Daoy (cell line): Measurements from ENCODE around the genes CYBRD1 and SLC25A12.

DNA sequence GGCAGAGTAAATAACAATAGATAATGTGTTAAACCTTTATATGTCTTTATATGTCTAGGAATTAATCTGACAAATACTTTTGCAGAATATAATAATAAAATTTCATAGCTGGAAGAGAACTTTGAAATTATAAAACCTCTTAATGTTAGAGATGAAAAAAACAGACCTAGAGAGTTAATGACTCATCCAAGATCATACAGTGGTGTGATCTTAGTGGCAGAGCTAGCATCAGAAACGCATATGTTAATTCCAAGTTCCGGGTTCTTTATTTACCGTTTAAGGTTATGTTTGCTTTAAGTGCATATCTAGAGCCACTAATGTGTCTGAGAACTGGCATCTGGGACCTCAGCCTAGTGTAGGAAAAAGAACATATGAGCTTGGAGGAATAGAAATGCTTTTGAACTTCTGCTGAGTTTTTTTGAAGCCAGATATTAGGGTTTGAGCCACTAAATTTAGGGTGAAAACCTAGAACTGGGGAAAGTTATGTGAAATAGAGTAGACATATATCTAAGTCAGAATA, 24.3 kb downstream of the CERS6 start:
- RAMPAGE, long total RNA = no peak

DNA sequence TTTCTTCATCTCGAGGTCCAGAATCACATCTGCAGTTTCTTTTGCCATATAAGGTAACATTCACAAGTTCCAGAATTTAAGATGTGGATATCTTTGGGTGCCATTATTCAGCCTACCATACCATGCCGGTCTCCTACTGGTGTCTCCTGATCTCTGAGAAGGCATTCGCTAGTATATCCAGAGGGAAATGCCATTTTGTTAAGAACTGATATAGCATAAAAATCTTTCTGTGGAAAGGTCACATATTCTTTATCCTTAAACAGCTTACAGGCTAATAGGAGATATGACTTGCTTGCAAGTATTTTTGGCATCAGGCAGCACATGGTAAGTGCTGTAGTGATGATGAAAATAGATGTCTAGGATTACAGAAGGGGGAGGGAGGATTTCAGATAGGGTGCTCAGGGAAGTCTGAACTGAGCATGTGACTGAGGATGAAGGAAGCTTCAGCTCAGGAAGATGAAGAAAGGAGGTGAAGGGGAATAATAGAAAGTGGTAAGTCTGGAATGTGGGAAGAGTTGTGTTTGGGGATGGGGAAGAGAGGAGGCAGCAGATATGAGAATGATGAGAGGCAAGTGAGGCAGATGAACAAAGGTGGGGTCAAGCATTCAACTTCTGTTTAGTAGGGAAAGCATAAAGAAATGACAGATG, 158.5 kb upstream of the NOSTRIN start:
- RAMPAGE, long total RNA = no peak

- RAMPAGE, long total RNA = no peak
These were observed 59.2 kb downstream of the ABCB11 start for GRCh38 chr2:168971915-168972317.

DNA sequence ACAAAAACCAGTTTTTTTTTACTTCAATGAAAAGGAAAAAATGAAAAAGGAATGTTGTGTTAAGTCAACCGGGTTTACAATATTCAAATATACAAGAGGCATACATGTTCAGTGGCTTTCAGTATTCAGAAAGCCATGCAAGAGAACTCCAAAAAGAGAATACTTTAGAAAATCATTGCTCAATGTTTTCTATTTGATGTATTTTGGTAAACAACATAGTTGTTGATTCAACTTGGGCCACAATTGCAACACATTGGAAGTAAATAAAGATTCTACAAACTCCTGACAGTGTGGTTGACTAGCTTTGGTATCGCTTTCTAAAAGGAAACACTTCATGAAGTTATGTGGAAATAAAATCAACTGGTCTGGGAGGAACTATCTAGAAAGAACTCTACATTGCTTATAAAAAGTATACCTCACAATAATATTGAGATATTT, 2.7 kb downstream of the DHRS9 start:
- RAMPAGE, long total RNA = no peak

DNA sequence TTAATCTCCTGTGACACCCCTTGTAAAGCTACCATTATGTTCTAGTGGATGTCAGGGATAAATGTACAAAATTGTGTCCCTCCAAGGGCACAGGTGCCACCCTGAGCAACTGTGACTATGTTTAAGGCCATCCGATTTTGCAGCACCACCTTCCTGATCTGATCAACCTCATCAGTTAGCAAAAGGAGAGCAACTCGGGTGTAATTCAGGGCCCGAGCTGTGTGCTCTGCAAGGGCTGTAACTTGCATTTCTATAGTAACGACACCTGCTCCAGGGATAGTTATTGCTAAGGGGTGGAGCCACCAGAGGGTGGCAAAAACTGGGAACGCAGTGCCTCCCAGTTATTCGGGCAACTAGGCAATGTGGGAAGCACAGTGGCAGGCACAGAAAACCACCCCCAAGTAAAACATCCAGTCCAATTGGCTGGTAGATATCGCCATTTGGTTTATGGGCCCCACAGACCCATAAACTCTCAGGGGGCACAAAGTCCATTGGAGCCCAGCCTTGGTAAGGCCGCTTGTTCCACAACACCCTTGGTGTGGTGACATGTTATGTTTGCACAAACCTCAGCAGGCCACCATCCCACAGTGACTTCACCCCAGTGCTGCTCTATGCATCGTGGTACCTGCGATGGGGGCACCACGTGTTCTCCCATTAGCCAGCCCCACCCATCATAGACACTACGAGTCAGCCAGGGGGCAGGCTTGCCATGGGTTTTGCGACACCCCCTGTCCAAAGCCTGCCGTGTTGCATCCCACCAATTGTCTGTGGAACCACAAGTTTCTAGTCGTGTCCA, 18.4 kb downstream of the PHOSPHO2 start:
- RAMPAGE, long total RNA = no peak

DNA sequence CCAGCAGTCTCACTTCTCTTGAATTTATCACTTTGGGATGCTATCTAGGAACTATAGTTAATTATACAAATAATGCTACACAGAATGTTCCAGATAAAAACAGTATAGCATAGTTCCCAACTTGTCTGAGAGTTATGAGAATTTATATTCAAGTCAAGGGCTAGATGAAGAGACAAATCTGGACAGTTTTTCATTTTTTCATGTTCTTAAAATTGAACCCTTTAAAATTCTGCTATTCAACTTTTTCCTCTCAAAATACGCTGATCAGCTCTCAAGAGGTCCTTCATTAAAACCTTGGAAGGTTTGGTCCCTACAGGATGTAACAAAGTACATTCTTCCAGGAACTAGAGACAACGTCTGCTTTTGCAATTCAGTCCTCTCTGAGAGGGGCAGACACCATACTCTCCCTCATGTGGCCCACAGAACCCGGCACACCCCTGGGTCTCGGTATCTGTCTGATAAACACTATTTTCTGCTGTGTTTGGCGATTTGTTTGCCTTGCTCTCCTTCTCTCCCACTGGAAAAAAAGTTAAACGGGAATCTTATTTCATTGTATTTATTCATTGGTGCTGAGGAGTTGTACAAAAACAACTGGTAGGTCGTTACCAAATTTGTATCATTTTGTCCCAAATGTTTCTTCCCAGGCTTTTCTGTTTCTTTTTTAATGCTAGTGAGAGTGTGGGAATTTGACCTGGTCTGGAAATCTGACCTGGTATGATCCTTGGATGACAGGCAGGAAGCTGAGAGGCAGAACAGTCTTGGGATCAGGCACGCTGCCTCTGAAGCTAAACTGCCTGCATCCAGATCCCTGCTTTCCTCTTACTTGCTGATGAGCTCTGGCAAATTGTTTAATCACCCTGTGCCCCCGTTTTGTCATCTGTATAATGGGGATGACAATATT, 2.9 kb downstream of the KLHL23 start:
- RAMPAGE, long total RNA = no peak

GRCh38 chr2:169761360-169762069, 27.9 kb downstream of the KLHL23 start:
- RAMPAGE, long total RNA = no peak

GRCh38 chr2:170084482-170085672, 93.1 kb upstream of the MYO3B start:
- RAMPAGE, long total RNA = no peak

- RAMPAGE, long total RNA = no peak
These were observed 92.1 kb upstream of the MYO3B start for GRCh38 chr2:170085683-170086449.

GRCh38 chr2:170930207-170930831, 1.3 kb downstream of the GORASP2 start:
- RAMPAGE, long total RNA = no peak

GRCh38 chr2:170947991-170948248, 18.9 kb downstream of the GORASP2 start:
- RAMPAGE, long total RNA = no peak

DNA sequence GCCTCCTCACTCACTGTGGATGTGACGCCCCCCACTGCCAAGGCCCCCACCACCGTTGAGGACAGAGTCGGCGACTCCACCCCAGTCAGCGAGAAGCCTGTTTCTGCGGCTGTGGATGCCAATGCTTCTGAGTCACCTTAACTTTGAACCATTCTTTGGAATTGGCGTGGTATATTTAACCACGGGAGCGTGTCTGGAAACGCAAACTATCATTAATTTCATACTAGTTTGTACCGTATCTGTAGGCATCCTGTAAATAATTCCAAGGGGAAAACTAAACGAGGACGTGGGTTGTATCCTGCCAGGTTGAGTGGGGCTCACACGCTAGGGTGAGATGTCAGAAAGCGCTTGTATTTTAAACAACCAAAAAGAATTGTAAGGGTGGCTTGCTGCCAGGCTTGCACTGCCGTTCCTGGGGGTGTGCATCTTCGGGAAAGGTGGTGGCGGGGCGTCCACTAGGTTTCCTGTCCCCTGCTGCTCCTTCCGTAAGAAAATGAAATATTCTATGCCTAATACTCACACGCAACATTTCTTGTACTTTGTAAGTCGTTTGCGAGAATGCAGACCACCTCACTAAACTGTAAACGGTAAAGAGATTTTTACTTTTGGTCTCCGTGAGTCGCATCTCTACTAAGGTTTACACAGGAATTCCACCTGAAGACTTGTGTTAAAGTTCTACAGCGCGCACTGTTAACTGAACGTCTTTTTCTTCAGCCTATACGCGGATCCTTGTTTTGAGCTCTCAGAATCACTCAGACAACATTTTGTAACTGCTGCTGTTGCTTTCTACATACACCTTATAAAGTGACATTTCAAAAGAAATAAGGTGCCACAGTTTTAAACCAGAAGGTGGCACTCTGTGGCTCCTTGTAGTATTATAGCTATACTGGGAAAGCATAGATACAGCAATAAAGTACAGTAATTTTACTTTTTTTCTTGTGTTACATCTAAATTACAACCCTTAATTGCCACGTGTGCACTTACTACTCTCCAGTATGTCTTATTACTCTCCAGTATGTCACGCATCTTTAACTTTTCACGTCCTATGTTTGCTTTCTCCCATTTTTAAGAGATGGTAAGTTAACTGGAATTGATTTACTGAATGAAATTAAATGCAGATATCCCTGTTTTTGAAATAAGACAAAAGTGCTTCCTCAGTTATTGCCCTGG, 37.3 kb downstream of the GORASP2 start:
- RAMPAGE, long total RNA = no peak

DNA sequence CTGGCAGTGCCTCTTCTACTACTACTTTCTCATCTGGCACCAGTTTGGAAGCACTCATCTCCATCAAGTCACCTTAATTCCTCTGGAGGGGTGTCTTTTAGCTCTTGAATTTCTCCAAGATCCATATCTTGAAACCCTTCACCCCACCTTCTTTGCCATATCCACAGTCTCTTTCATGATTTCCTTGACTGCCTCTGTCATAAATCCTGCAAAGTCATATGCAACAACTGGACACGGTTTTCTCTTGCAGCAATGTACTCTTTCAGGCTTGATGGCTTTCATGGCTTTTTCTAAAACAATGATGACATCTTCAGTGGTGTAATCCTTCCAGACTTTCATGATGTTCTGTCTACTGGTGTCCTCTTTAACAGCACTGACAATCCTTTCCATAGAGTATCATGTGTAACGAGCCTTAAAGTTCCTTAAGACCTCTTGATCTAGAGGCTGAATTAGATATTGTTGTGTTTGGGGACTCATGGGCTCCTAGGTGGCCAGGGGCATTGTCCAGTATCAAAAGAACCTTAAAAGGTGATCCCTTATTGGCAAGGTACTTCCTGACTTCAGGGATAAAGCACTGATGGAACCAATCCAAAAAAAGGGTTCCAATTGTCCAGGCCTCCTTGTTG, 71.9 kb downstream of the GORASP2 start:
- RAMPAGE, long total RNA = no peak

GRCh38 chr2:171044184-171044799, 115.2 kb downstream of the GORASP2 start:
- RAMPAGE, long total RNA = no peak

DNA sequence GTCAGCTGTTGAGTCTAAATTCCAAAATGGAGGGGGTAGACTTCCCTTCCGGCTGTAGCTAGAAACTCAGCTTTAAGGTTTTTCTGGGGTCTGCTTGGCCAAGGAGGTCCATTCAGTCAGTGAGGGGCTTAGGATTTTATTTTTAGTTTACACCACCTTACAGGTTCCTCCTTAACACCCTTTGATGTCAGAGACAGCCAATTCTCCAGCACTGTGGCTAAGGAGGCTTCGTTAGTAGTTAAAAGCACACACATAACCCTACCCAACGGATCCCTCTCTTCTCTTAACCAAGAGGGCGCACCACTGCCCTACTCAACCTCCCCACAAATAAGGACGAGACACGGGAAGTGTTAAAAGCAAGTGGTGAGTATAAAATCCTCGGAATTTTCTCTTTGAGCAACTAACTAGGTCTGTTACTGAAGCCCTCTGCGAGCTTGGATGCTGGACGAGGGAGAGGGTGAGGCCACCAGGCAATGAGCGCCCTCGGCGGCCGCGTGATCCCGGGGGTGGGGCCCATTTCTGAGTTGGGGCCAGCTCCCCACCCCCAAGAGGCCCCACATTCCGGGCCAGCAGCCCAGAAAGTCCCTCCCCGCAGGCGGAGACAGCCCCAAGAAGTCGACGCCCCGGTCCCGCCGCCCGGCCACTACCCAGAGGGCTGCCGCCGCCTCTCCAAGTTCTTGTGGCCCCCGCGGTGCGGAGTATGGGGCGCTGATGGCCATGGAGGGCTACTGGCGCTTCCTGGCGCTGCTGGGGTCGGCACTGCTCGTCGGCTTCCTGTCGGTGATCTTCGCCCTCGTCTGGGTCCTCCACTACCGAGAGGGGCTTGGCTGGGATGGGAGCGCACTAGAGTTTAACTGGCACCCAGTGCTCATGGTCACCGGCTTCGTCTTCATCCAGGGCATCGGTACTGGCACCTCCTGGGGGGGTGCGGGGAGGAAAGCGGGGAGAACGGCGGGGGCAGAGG, at the start of gene CYBRD1:
Gene CYBRD1, plus strand, starts transcription at position 640 of the 964 bp plus-strand sequence.
- RAMPAGE, long total RNA = no peak

- RAMPAGE, long total RNA = no peak
These were observed 32.9 kb downstream of the CYBRD1 start for GRCh38 chr2:171555133-171555539.

- RAMPAGE, long total RNA = no peak
These were observed 56.2 kb downstream of the SLC25A12 start for GRCh38 chr2:171837840-171838184.

- RAMPAGE, long total RNA = no peak
These were observed at the start of gene SLC25A12 for GRCh38 chr2:171893722-171894826. SLC25A12 (minus strand) TSS chr2:171894244.

DNA sequence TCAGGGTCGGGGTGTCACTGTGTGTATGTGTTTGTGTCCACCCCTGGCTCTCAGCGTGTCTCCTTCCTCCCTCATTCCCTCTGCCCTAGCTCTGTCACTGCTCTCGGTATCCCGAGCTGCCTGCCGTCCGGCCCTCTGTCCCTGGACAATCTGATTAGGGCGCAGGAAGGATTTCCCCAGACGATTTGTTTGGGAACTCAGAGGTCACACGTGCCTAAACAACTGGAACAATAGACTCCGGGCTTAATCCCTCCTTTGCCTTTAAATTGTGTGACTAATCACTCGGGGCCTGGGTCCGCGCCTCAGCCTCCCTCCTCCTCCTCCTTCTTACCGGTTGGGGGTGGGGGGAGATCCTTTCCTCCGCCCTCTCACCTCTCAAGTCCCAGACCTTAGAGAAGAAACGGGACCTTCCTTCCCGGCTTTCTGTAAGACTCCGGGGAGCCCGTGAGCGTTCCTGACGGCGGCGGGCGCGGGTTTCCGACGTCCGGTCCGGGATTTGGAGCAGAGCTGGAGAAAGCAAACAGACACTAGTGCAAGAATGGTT, 1.7 kb downstream of the DLX1 start:
- RAMPAGE, long total RNA = no peak

DNA sequence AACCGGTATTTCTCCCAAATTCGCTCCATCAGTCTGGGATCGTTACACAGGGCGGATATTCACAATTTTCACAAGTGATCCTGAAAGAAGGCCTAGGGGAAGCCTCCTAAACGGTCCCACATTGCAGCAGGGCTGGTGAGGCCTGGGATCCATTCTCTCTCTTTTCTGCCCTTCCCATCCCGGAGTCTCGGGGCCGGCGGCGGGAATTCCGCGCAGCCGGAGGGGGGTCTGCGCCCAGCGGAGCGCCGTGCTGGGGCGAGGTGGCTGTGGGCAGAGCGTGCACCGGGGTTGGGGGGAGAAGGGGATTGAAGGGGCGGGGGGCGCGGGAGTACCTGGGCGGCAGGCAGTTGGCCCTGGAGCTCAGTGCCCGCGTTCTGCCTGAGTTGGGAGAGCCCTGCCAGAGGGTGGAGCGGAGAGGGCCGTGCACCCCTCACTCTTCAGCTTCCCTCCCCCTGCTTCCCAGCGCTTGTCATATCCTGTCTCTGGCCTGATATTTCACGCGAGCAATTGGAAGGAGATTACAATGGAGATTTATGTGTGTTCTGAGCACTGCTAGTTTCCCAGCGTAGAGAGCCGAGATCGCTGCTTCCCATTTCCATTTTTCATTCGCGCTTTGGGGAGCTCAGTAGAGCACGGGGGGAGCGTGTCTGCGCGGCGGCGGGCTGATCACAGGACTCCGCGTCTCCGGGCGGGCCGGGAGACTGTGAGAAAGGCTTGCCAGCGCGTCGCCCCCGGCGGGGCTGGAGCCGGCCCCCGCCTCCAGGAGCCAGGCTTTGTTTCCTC, 6.2 kb downstream of the DLX2 start:
- RAMPAGE, long total RNA = no peak